Measurements from ENCODE around the gene CDC42BPA.

GRCh38 chr1:226002686-226003243 lies 3.6 kb upstream of the SDE2 start:
- PRO-cap: no peak

- PRO-cap: no peak
Observed at GRCh38 chr1:226067394-226067726, 4.8 kb downstream of the H3-3A start.

DNA sequence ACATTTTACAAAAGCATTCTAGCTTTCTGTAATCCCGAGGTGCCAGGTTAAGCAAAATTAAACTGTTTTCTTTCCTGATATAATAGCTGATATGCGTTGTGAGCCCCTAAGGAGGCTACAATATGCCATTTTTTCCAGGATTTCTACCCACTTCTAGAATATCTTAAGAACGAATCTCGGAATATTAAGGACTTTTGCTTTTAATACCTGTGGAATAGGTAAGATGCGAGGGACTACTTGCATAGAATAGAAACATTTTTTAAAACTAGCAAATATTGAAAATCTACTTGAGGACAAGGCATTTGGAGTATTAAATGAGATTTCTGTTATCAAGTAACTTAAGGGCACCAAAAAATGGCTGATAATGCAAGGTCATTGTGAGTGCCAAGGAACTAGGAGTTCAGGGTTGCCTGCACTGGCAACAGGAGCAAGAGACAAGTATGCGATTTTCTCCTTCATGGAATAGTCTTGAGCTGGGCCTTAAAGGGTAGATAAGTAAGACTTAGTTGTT lies 6.0 kb downstream of the H3-3A start:
- PRO-cap: no peak

DNA sequence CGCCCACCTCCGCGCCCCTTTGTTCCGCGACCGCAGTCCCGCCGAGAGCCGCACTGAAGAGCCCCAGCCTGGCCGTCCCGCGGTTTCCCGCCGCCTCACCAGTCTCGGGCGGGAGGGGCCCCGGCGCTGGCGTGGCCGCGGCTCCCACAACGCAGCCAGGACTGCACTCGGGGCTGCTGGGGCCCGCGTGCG lies 59.4 kb downstream of the H3-3A start:
- PRO-cap: bidirectional peak, plus-strand start at position 35 of the sequence, minus-strand start outside the sequence

DNA sequence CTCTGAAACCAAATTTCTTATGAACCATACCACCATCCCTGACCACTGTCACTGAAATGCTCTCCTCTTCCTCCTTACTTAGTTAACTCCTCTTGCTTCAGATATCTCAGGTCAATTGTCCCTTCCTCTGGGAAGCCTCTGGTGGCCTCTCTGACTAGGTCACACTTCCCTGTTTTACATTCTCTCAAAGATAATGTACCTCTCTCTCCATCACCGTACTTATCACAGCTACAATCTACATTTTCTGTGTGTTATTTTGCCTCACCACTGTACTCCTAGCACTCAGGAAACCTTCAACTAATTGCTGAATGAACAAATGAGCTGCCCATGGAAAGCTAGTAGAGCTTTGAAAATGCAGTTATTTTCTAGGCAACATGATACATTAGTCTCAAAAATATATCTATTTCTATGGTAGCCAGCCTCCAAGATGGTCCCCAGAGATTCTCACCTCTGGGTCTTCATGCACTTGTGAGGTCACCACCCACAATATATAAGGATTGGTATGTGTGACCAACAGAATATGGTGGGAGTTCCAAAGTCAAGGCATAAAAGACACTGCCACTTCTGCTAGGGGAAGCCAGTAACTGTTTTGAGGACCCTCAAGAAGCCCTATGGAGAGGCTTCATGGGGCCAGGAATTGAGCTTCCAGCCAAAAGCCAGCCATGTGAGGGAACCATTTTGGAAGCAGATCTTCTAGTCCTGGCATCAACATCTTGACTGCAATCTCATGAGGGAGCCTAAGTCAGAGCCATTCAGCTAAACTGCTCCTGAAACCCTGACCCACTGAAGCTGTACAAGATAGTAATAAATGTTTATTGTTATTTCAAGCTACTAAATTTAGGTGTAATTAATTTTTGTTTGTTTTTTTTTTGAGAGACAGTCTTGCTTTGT lies 32.9 kb downstream of the ACBD3 start:
- PRO-cap: no peak

DNA sequence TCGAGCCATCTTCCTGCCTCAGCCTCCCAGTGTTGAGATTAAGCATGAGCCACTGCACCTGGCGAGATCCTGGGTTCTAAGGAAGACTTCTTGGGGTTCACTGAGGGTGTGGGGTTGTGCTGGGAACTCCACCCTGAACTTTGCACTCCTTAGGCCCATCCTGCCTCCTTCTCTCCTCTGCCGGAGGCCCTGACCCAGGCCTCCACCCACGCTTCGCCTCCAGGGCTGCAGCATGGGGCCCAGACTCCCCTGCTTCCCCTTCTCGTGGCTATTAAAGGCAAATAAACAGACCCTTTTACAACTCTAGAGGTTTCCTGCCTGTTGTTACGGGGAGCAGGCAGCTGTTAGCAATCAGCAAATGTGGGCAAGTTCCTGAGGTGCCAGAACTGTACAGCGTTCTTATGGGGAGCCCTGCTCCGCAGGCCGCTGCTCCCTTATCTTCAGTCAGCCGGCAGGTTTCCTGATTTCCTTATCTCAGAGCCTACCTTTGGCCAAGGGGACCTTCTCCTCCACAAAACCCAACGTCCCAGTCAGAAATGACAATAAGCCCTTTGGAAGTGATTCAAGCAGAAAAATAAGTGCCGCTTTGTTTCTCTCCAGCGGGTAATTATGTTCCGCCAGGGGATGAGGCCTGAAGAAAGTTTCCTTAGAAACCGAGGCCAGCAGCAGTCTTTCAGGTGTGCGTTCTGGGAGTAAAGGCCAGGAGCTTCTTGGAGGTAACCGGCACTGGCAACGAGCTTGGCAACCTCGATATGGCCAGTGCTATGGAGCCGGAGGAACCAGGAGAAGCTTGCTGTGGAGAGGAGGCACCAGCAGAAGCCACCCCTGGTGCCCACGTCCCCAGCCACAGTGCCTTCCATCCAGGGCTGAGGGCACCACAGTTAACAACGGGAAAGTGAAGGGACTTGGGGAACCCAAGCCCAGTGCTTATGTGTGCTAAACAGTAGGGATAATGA lies 41.2 kb upstream of the LIN9 start:
- PRO-cap: no peak

- PRO-cap: no peak
Observed at GRCh38 chr1:226604722-226605339, 56.3 kb downstream of the STUM start.

DNA sequence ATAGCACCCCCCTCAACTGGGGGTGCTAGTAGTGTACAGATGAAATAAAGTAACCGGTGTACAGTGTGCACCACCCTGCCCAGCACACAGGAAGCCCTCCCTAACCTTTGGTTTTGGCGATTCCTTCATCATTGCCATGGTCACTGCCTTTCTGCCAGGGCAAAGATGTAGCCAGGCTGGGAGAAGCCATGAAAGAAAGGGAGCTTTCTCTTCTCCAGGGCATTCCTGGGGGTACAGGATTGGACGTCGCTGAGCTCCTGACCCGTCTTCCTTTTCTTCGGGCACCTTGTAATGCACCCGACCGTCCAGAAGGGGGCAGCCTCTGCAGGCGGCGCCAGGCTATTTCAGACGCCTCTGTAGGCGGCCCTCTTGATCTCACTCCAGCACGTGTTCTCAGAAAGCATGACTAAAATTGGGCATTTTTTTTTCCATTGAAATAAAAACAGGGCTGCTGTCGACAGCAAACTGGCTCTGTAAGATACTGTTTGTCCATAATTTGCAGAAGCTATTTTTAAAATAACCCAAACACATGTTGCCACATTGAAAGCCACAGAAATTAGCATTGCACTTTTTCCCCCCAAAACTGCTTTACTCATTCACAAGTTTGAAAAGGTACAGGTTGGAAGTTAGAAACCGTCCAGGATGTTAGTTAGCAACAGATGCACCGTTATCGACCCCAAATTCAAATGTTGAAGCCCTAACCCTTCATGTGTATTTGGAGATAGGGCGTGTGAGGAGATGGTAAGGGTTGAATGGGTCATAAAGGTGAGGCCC lies 78.0 kb downstream of the STUM start:
- PRO-cap: no peak

- PRO-cap: no peak
Observed at GRCh38 chr1:226643046-226643619, 94.6 kb downstream of the STUM start.

DNA sequence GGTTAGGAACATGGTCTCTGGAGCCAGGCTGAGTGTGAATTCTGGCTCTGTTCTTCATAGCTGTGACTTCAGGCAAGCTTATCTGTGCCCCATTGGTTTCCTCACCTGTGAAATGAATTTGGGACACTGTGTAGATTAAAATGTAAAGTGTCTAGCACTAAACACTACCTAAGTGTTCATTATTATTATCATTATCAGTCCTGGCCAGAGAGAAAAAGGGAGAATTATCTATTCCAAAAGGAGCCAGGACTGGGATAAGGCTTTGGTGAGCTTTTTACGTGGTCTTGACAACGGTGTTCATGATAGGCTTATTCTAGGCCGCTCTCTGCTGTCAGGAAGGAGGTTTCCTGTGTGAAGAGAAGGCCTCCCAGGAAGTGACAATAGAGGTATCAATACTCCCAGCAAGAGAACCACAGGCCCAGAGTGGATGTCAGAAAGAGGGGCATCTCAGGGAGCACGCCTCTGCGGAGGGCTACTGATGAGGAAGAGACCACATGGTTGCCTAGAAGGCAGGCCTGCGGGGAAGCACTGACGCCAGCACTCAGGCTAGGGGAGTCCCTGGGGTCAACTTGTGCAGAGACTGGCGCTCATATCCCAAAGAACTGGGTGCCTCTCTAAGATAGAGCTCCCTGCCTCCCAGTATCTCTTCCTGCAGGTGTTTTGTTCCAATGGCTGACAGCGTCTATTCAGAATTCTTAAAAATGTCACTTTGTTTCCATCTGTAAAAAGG lies 60.4 kb downstream of the ITPKB start:
- PRO-cap: no peak

GRCh38 chr1:226699061-226699572 lies 40.0 kb downstream of the ITPKB start:
- PRO-cap: no peak

GRCh38 chr1:226709950-226711048 lies 28.8 kb downstream of the ITPKB start:
- PRO-cap: no peak

- PRO-cap: no peak
Observed at GRCh38 chr1:226722929-226723646, 16.0 kb downstream of the ITPKB start.

- PRO-cap: no peak
Observed at GRCh38 chr1:226731345-226731937, 7.6 kb downstream of the ITPKB start.

DNA sequence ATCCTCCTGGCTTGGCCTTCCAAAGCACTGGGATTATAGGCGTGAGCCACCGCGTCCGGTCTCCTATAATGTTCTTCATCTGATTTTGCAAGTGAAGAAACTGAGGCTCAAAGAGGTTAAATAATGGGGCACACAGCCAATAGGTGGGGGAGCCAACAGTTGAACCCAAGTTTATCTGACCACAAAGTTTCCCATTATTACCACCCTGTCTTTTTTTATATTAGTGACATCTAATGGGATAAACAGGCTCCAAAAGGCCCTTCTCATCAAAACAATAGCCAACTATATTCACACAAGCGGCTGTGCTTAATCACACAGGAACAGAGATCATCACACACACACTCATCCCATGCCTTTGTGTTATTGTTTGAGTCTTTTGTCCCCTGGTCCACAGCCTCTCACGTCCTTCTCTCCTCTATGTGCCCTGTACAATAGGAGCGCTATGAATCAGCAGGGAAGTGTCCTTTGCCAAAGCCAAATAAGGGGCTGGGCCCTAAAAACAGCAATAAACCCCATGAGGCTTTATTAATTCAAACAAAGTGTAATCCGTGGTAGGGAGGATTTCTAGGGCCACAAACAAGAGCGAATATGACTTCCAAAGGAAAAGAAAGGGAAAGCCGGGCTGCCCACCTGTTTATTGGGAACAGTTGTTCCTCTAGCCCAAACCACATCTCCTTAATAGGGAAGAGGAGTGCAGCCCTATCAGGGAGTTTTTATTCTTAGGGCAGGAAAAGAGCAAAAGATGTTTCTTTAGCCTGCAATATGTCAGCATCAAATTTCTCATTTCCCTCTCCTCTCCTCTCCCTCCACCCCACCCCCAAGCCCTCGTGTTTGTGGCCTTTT lies 45.0 kb upstream of the ITPKB start:
- PRO-cap: no peak

- PRO-cap: no peak
Observed at GRCh38 chr1:226799706-226800604, 60.9 kb upstream of the ITPKB start.

GRCh38 chr1:226892076-226892529 lies 21.7 kb downstream of the PSEN2 start:
- PRO-cap: no peak

DNA sequence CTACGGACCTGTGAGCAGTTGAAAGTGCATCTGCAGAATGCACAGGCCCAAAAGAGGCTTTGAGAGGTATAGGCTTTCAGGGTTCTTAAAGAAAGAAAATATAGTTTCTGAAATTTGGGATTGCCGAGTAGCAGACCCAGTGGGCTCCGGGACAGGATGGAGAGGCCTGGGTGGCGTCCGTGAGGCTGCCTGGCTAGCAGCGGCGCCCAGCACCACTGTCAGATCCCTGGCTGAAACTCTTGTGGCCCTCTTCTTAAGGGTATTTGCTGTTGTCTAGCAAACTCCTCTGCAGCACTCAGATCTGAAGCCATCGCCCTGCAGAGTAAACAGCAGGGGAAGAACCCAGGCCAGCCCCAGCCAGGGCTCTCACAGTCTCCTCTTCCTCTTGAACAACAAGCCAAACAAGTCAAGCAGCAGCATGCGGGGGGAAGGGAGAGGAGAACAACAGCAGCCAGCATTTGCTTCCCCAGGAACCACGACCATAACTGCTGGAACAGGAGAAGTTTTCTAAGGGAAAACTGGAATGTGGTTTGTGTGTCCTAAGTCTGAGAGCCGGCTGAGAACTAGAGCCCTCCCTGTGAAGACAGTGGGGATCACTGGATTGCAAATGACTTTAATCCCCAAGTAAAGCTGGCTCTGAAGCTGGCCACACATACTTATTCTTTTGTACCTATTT lies 48.1 kb downstream of the COQ8A start:
- PRO-cap: no peak

- PRO-cap: no peak
Observed at GRCh38 chr1:226989714-226990912, 50.0 kb downstream of the COQ8A start.

DNA sequence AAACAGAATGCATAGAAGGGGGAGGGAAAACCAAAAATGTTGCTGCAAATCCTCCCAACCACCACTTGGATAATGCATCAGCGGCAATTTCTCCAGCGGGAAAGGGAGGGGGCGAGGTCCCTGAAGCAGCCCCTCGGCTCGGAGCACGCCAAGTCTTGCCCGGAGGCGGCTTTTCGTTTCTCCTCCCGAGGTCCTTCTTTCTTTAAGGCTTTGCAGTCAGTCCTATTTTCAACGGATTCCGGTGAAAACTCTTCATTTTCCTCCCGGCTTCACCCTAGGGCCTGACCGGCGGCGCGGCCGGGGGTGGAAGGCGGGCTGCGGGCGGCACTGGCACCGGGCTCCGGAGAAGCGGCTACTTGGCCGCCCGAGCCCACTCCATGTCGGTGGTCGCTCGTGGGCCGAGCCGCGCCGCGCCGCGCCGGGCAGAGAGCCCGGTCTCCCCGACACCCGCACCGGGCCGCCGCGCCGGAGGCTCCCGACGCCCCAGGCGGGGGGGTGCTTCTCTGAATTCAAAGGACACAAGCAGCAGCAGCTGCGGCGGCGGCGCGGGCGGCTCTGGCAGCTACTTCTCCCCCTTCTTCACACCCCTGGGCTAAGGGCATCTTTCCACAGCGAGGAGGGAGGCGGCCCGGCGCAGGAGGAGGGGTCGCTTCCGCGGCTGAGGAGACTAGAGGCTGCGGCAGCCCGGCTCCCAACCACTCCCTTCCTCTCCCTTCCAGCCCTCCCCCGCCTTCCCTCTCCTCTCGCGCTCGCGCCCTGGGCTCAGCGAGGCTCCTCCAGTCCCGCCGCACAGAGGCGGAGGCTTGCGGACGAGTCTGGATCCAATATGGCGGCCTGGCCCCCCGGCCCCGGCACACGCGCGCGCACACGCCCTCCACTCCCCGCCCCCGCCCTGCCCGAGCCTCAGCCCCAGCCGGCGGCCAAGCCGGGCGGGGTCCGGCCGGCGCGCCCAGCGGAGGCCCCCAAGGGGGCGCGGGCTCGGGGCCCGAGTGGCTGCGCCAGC lies at the start of gene CDC42BPA:
TSS of gene CDC42BPA (minus strand) at position 828 of the 1,003 bp plus-strand sequence.
- PRO-cap: unidirectional peak, plus-strand start at position 98 of the sequence; bidirectional peak, plus-strand start at position 912 of the sequence, minus-strand start at position 669 of the sequence